ENCODE measurements around the genes SMTN and PATZ1.

GRCh38 chr22:30609911-30610811 lies 3.2 kb downstream of the TCN2 start:
- PRO-cap, 2 experiments: no peak in any of the 2 experiments

DNA sequence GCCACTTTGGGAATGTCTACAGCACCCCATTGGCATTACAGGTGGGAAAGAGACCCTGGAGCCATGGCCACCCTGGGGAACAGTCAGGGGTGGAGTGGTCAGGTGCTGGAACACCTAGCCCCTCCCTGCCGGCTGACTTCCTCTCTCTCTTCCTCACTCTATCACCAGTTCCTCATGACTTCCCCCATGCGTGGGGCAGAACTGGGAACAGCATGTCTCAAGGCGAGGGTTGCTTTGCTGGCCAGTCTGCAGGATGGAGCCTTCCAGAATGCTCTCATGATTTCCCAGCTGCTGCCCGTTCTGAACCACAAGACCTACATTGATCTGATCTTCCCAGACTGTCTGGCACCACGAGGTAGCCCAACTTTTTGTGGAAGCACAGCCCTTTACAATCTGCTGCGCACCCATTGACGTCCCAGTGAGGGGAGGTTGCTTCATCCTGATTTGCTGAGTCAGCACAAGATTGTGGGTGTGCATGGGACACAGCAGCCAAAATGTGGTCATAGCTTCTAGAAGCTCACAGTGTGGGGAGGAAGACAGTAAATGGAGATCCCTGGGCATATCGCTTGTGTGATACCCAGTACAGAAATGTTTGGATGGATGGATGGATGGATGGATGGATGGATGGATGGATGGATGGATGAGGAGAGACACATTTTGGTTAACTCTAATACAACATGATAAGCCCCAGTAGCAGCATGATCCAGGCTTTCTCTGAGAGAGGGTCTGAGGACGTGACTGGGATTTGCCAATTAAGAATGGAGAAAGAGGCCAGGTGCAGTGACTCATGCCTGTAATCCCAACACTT lies 8.7 kb downstream of the TCN2 start:
- PRO-cap, 2 experiments: no peak in any of the 2 experiments

DNA sequence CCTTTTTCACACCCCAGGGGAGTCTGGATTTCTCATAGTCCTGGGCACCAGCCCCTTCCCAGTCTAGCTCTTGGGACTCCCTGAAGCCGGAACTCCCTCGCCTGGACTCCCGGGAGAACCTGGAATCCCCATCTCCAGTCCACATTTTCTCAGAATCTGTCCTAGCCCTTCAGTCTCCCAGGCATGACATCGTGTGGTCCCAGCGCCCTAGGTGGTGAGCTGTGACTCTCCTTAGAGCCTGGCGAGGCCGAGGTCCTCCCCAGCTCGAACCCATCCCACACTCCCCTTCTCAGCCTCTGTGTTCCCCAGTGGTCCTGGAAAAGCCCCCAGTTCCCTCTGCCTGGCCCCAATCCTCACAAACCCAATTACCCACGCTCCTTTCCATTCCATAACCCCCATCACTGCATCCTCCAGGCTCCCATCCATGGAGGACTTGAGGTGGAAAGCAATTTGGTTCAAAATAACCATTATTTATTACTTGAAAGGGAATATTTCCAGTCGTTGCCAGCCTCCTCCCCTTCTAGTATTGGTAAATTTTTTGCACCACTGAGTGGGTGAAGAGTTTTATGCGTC lies 811 bp upstream of the DUSP18 start:
- PRO-cap, 2 experiments: no peak in any of the 2 experiments

DNA sequence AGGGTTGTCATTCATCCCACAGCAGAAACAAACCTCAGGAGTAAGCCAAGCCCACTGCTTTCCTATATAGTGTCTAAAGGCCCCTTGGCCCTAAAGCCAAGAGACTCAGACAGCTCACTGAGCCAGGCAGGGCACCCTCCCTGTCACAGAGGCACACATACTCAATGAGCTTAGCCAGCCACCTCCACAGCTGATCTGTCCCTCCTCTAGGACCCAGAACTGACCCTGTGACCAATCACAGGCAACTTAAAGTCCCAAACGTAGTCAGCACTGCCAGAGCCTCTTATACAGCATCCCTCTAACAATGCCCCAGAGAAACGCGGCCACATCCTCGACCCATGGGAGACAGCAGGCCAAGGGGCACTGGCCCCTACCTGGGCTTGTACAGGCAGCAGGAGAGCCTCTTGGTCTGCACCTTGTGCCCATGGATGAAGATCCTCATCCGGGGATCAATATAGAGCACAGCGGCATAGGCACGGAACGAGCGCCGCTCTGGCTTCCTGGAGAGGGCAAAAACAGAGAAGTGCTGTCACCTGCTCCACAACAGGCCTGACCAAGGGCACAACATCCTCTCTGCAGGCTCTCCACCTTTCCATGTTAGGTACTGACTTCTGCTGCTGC lies 27.4 kb downstream of the MORC2 start:
- PRO-cap, 2 experiments: peak in 1 of 2 experiments; most common minus-strand start position 494 of the sequence (in 1)

GRCh38 chr22:31080288-31081491 lies at the start of gene SMTN:
SMTN (plus strand) TSS chr22:31081318.
- PRO-cap, 2 experiments: peak in 2 of 2 experiments; most common plus-strand start chr22:31081318 (in 2); most common minus-strand start chr22:31080884 (in 1)

DNA sequence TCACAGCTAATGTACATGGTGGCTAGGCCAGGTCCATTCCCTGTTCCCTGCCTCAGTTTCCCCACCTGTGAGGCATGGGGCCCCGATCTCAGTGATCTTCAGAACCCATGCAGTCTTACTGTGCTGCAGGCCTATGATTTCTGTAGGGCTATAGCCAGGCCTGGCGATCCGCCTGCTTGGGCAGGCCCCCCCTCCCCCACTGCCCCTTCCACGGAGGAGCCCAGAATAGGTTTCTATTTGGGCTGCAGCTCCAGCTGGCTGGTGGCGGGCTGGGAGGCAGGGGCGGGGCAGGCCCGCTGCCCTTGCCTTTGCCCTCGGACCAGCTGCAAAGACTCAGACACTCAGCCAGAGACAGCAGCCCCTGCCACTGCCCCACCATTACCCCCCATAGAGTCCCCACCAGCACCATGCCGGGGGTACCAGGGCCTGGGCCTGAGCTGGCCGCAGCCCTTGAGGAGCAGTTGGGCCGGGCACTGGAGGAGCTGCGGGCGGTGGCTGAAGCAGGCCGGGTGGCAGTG lies 12.0 kb downstream of the SMTN start:
- PRO-cap, 2 experiments: no peak in any of the 2 experiments

DNA sequence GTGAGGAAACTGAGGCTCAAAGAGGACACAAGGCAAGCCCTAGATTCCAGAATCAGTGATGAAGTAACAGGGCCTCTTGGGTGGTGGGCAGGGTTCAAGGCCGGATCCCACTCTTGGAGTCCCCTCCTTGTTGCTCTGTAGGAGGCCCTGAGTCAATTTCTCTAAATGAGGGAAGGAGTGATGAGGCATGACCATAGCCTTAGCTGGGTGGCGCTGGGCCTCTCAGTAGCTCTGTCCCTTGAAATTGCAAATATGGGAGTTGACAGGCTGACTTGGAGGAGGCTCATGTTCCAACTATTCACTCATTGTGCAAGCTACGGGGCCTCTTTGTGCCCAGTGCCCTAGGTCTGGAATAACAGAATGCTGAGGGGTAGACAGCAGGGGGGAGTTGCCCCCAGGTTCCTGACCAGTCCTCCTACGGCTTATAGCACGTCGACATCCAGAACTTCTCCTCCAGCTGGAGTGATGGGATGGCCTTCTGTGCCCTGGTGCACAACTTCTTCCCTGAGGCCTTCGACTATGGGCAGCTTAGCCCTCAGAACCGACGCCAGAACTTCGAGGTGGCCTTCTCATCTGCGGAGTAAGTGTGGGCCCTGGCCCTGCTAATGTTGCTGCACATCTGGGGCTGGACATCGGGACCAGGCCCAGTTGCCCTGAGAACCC lies 7.9 kb downstream of the SELENOM start:
- PRO-cap, 2 experiments: no peak in any of the 2 experiments

- PRO-cap, 2 experiments: no peak in any of the 2 experiments
Observed at GRCh38 chr22:31103860-31104674, 3.3 kb downstream of the SELENOM start.

GRCh38 chr22:31106856-31107235 lies 522 bp downstream of the SELENOM start:
- PRO-cap, 2 experiments: no peak in any of the 2 experiments

DNA sequence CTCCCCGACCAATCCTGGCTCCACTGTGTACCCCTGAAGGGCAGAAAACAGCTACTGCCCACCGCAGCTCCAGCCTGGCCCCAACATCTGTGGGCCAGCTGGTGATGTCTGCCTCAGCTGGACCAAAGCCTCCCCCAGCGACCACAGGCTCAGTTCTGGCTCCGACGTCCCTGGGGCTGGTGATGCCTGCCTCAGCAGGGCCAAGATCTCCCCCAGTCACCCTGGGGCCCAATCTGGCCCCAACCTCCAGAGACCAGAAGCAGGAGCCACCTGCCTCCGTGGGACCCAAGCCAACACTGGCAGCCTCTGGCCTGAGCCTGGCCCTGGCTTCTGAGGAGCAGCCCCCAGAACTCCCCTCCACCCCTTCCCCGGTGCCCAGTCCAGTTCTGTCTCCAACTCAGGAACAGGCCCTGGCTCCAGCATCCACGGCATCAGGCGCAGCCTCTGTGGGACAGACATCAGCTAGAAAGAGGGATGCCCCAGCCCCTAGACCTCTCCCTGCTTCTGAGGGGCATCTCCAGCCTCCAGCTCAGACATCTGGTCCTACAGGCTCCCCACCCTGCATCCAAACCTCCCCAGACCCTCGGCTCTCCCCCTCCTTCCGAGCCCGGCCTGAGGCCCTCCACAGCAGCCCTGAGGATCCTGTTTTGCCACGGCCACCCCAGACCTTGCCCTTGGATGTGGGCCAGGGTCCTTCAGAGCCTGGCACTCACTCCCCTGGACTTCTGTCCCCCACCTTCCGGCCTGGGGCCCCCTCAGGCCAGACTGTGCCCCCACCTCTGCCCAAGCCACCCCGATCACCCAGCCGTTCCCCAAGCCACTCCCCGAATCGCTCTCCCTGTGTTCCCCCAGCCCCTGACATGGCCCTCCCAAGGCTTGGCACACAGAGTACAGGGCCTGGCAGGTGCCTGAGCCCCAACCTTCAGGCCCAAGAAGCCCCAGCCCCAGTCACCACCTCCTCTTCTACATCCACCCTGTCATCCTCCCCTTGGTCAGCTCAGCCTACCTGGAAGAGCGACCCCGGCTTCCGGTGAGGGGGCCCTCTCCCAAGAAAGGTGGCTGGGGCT lies 2.5 kb downstream of the INPP5J start:
- PRO-cap, 2 experiments: no peak in any of the 2 experiments

GRCh38 chr22:31162127-31162587 lies 2.2 kb downstream of the RNF185 start:
- PRO-cap, 2 experiments: no peak in any of the 2 experiments

- PRO-cap, 2 experiments: no peak in any of the 2 experiments
Observed at GRCh38 chr22:31214963-31215568, 3.0 kb downstream of the LIMK2 start.

GRCh38 chr22:31269865-31270641 lies 22.2 kb downstream of the PIK3IP1 start:
- PRO-cap, 2 experiments: no peak in any of the 2 experiments

- PRO-cap, 2 experiments: no peak in any of the 2 experiments
Observed at GRCh38 chr22:31272286-31272913, 19.9 kb downstream of the PIK3IP1 start.

DNA sequence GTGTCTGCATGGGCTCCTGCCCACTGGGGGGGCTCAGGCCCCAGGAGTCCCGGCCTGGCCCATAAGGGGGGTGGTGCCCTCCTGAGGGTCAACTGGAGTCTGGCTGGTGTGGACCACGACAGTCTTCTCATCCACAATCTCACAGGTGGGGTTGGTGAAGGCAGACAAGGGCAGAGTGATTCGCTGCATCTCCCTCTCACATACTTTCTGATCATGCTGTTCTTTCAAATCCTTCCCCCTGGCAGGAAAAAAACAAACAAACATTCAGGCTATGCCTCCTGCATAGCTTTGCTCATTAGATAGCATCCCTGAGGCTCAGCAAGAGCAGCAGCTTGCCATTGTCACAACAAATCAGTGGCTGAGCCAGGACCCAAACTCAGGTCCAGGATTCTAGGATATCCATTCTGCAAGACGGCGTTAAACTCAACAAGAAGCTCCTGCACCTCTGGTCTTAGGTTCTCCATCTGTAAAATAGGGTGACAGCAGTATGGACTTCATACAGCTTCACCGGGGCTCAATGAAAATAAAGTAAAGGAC lies 9.2 kb downstream of the PIK3IP1 start:
- PRO-cap, 2 experiments: no peak in any of the 2 experiments

- PRO-cap, 2 experiments: peak in 2 of 2 experiments; most common plus-strand start chr22:31291627 (in 2); most common minus-strand start chr22:31291985 (in 1)
Observed at GRCh38 chr22:31291604-31292096, 638 bp downstream of the PIK3IP1 start.

- PRO-cap, 2 experiments: no peak in any of the 2 experiments
Observed at GRCh38 chr22:31337240-31337575, 8.9 kb downstream of the PATZ1 start.

GRCh38 chr22:31346172-31346406 lies at the start of gene PATZ1:
PATZ1 (minus strand) TSS chr22:31346346.
- PRO-cap, 2 experiments: peak in 2 of 2 experiments; most common minus-strand start chr22:31346325 (in 2)

GRCh38 chr22:31347287-31348056 lies 1.3 kb upstream of the PATZ1 start:
- PRO-cap, 2 experiments: no peak in any of the 2 experiments

- PRO-cap, 2 experiments: no peak in any of the 2 experiments
Observed at GRCh38 chr22:31637705-31638705, 24.0 kb downstream of the PISD start.

All from helper T cell (primary cell).